Skin of body (tissue), 2 donors: ENCODE measurements around a stretch of chr1.

DNA sequence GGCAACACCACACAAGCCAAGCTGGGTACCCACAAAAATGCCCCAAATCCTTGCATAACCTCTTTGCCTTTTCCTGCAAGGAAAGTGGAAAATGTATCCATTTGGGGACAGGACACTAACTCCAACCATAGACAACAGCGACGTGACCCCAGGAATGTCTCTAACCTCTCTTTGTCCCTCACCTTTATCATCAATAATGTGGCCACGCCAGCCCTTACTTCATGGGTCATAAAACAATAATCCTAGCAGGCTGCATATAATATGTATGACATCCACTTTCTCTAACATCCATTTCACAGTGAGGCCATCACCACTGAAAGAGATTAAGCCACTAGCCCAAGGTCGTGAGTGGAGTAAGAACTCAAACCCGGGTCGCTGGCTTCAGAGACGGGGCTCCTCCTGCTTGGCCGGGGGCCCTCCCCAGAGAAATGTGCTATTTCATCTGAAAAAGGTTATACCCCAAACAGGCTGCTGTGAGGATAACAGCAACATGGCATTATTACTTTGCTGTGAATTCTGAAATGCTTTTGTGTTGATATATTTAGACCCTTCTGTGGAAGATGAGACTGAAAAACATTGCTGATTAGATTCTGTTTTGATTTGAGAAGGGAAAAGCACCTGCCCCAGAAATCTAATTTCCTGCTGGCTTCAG lies 2.0 kb downstream of the ECE1 start:
- RAMPAGE, long total RNA: no peak

DNA sequence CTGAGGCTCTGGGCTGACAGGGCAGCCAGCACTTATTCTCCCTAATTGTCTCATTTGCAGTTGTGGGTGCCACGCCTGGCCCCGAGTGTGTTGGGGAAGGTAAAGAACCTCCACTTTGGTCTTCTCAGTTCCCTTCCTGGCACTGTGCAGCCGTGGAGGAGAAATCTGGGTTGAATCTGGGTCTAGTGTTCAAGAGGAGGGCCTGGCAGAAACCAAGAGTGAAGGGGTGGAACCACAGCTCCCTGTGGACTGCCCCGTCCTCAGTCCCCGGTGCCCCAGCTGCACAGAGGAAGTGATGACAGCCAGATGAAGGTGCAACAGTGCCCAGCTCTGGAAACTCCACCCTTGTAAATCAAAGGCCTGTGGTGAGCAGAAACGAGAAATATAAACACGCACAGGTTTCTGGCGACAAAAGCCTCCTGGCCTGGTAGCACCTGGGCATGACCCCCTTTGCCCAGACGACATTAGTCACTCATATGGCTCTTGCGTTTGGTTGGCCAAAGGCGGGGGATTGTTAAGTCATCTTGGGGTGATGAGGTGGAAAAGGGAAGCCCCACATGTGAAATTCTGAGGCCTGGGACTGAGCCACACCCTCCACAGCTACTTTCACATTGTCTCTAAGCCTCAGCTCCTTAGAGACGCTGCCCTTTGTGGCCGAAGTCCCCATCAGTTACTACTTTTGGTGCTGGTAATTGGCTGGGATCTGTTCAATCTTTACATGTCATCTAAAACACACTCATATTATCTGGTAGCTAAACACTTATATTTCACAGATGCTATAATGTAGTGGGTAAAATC lies 4.2 kb upstream of the ECE1 start:
- RAMPAGE, long total RNA: no peak

DNA sequence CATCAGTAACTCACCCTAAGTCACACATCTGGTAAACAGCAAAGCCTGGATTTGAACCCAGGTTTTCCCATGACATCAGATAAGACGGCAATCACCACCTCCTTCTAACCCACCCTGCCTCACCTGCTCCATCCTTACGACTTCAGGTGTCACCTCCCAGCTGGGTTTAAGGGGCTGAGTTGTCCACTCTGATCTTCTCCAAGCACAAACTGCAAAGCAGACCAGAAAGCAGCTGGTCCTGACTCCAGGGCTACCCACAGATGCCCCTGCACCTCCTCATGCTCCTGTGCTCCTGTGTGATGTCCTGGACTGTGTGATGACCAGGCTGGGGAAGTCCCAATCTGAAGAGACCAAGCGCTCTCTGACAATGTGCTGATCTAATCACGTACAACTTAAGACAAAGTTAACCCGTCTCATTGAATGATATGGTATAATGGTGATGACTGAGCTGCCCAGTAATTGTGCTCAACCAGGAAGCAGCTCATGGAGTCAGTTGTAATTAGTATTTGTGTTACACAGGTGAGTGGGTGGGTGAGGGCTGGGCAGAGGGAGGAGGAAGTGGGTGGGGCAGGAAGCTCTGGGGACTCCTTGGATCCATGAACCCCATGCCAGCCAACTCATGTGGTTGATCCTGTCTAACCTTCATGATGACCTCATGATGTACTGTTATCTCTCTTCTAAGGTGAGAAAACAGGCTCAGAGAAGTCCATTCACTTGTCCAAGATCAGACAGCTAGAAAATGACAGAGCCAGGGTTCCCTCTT lies 8.6 kb upstream of the ECE1 start:
- RAMPAGE, long total RNA: no peak

DNA sequence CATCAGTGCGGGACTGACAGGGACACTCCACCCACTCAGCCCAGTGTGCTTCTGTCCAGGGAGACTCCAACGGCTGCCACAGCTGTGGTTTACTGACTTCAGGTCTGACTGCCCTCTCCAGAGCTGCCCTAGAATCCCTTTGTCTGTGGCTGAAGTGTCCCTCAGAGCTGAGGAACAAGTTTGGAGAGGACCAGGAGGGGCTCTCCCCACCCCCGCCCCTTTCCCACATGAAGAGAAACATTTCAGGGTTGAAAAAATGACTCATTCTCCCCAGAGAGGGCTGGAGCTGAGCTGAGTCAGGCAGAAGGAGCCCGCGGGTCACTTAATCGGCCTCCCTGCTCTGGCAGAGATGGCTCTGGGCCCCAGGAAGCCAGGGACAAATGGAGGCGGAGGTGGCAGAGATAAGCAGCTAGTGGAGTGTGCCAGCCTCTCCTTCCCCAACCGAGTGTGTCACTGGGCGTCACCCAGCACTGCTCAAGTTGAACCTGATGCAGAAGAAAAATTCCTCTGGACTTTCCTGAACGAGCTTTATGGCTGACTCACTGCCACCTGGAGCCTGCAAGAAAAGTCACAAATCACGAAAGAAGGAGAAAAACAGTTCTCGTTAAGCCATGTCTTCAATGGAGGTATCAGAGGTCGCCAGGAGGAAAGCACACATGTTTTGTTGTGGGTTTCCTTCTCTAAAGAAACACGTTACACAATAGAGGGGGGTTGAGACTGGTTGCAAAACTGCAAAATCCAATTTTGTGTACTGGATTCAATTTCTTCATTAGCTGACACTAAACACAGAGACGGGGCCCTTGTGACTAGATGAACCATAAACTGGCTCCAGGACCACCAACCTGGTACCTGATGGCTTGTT lies 34.3 kb upstream of the ECE1 start:
- RAMPAGE, long total RNA: no peak

DNA sequence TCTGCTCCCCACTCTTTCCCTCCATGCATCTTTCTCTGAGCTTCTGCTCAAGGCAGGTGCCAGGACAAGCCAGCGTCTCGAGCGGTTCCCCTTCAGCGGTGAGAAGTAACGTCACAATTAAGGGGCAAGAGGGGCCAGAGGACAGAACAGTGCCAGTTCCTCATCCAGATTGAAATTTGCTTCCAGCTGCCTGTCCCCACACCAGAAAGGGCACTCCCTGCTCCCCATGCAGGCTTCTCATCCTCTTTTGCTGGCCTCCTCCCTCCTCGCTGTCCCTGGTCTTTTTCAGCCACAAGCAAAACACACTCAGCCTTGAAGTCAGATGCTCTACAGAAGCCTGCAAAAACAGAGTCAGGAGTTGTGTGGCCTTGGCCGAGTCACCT lies 35.0 kb upstream of the ECE1 start:
- RAMPAGE, long total RNA: no peak

- RAMPAGE, long total RNA: no peak
These were observed 35.6 kb upstream of the ECE1 start for GRCh38 chr1:21325754-21326391.

- RAMPAGE, long total RNA: no peak
These were observed 44.9 kb upstream of the ECE1 start for GRCh38 chr1:21335068-21335636.

DNA sequence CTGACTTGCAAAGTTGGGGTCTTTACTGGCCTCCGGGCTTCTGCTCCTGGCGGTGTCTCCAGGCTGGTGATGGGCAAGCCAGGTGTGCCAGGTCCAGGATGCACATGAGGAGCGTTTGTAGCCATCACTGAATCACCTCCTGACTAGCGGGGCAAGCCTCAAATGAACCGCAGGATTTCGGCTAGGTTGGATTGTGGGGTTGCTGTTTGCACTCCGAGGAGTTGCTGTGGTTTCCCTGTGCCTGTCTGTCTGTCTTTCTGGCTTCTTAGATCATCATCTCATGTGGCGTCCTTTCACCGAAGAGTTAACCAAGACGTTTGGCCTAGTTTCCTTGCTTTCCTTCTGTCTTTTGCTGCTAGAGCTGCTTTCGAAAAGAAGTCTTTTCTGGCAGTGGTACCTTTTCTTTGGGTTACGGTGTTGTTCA lies 810 bp downstream of the NBPF3 start:
- RAMPAGE, long total RNA: no peak

DNA sequence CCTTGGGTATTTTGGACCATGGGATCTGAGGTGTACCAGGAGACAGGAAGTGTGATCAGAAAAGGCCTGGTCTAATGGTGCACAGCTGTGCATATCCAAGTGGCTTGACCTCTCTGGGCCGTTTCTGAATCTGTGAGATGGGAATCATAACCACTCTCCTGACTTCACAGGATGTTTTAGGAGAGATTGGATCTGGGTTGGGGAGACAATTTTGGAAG lies 37.0 kb downstream of the ALPL start:
- RAMPAGE, long total RNA: no peak

DNA sequence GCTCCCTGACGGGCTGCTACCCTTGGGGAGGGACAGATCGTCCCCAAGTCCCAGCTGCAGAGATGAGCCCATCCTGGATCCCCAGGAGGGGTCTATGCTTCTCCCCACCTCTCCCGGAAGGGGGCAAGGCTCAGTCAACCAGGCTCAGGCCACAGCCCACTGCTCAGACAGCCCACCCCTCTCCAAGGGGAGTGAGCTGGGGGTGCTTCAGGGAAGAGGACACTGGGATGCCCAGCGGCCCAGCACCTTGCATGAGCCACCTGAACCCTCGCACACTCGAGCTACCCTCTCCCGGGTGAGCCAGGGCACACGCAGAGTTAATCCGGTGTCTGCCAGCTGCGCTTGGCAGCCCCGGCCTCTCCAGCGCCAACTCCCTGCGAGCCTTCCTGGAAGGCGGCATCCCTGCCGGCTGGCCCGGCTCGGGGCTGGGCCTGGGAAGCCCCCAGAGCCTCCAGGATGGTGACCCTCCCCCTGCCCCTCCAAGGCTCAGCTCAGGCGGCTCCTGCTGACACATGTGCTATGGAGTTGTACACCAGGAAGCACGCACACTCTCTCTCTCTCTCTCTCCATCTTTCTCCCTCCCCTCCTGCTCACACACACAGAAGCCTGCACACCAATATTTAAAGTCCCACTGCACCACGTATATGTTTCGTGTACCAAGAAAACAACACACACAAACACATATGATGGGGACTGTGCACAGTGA lies 48.7 kb downstream of the RAP1GAP start:
- RAMPAGE, long total RNA: no peak

DNA sequence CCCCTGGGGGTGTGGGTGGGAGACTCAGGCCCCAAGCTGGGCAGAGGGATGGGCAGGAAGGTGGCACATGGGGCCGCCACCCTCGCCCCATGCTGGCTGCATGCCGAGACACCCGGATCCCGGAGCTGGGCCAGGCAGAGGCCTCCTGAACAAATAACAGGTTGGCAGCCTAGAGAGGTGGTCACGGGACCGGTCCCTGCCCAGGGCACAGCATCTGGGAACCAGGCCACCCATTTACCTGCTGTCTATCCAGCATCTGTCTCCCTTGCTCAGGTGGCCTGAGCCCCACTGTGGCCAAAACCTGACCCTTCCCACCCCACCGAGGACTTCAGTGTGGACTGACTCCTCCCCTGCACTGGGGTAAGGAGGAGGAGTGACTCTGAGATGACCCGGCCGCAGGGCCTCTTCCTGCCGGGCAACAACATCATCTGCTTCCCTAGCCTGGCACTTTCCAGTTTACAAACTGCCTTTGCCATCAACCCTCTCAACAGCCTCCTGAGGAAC lies 34.6 kb downstream of the RAP1GAP start:
- RAMPAGE, long total RNA: no peak

GRCh38 chr1:21653563-21653880 lies 15.6 kb downstream of the RAP1GAP start:
- RAMPAGE, long total RNA: no peak

DNA sequence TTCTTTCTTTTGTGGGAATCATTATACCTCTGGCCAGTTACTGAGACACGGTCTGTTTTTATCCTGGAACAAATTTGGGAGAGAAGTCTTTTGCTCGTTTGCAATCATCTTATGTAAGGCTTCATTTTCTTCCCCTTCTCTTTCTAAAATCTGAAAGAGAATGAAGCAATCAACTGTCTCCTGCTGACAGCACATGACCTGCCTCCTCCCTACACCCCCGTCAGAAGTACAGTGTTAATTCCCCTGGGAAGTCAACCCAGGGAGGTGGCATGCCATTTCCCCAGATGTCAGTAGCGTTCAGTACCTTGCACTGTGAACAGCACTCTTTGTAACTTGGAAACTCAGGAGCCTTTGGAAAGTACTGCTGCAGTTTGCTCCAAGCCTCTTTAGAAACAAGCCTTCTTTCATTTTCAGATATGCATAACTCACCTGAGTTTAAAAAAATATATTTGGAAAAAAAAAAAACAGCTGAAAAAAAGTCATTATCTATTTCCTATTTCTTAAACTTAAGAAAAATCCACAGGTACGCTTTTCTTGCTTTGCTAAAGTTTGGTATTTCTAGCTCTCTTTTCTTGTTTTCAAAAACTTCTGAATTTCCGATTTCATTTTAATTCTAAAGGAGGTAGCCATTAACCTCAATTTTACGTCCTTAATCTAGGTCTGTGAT lies 37.4 kb upstream of the RAP1GAP start:
- RAMPAGE, long total RNA: no peak

- RAMPAGE, long total RNA: no peak
These were observed 56.0 kb downstream of the USP48 start for GRCh38 chr1:21726844-21727488.

DNA sequence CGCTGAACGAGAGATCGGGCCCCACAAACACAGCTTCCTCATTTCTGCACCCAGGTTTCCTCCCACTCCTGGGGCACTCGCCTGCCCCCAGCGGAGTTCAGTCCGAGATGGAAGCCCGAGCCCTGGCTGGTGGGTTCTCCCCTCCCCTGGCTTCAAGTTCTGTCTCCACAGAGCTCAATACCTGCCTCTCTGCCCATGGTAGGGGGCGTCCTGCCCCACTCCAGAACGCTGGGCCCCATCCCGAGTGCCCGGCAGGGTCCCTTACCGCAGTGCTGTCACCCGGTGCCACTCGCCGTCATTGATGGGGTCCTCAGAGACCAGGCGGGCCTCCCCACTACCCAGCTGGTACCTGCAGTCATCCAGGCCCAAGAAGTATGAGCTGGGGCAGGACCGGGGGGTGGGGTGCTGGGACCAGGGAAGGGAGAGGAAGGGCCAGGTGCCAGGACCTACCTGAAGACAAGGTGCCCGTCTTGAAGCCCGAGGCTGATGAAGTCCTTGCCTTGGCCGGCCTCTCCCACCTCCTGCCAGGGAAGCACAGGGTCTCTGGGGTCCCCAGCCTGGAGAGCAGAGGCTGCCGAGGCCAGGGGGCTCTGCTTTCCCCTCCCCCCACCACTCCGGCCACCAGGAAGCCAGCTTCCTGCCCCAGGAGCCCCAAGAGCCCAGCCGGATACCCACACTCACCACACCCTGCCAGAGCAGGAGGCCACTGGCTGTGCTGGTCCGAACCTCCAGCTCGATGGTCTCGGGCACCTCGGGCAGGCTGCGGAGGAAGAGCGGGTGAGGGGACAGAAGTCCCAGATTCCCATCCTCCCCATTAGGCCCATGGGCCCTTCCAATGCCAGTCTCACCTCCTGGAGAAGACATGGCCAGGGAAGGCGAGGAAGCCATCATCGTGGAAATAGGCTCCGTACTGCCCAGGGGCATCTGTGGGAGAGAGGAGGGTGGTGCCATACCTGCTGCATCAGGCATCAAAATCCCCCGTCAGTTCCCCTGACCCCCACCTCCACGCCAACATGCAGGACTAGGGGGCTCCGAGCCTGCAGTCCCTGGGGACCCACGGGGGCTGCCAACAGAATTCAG lies 12.1 kb downstream of the LDLRAD2 start:
- RAMPAGE, long total RNA: no peak

- RAMPAGE, long total RNA: no peak
These were observed 34.9 kb downstream of the HSPG2 start for GRCh38 chr1:21902005-21902864.

GRCh38 chr1:21932036-21932684 lies 5.0 kb downstream of the HSPG2 start:
- RAMPAGE, long total RNA: no peak

GRCh38 chr1:21998065-21998828 lies 3.2 kb upstream of the CELA3A start:
- RAMPAGE, long total RNA: no peak

DNA sequence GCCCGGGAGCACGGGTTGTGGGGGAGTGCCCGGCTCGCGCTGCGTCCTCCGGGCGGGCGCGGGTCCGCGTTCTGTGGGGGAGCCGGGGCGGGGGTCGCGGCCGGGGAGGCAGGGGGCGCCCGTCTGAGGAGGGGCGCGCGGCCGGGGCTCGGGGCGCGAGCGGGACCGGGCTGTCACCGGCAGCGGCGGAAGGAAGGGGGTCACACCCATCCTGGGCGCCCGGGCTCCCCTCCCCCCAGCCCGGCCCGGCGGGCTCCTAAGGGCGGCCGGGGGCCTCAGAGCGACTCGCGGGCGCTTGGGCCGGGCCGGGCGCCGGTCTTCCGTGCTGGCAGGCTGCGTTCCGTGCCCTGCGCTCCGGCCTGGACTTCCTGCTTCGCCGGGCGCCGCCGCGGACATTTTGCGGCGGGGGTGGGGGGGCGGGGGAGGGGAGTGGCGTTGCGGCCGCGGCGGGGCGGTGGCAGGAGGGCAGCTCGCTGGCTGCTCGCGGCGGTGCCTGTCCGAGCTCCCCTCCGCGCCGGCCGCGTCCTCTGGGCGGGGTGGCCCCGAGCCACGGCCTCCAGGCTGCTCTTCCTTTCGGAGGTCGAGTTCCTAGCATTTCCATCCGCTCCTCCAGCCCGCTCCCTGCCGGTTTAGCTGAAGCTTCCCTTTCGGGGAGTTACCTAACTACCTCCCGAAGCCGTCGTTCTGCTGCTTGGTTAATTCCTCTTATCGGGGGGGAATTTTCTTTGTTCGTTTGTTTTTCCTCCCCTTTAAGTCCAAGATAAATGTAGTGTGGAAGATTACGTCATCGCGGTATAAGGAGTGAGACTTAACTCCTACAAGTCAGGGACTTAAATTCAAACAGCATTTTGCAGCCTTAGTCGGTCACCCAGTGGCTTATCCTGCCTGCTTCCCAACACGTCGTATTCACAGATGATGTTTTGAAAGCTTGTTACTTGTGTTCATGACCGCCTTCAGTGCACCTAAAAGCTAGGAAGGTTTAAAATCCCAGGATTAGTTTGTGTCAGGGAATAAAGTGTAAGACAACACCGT lies 662 bp downstream of the CDC42 start:
- RAMPAGE, long total RNA: no peak

DNA sequence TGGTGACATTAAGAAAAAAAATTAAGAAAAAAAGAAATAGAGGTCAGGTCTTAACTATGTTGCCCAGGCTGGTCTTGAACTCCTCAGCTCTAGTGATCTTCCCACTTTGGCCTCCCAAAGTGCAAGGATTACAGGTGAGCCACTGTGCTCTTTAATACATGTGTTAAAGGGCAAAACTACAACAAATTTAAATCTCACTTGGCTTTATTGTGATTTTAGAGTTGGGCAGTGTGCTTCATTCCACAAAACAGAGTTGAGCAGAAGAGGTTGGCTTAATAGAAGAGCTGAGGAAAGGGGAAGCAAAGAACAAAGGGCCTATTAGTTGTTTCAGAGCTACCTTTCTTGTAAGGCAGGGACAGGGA lies 22.0 kb downstream of the CDC42 start:
- RAMPAGE, long total RNA: no peak